ENCODE results near the genes SLC18B1 and EYA4.

GRCh38 chr6:132400216-132400488, 1.1 kb downstream of the MOXD1 start:
- RRBS, result no CpG with 5 or more reads among the region's 7 CpGs

DNA sequence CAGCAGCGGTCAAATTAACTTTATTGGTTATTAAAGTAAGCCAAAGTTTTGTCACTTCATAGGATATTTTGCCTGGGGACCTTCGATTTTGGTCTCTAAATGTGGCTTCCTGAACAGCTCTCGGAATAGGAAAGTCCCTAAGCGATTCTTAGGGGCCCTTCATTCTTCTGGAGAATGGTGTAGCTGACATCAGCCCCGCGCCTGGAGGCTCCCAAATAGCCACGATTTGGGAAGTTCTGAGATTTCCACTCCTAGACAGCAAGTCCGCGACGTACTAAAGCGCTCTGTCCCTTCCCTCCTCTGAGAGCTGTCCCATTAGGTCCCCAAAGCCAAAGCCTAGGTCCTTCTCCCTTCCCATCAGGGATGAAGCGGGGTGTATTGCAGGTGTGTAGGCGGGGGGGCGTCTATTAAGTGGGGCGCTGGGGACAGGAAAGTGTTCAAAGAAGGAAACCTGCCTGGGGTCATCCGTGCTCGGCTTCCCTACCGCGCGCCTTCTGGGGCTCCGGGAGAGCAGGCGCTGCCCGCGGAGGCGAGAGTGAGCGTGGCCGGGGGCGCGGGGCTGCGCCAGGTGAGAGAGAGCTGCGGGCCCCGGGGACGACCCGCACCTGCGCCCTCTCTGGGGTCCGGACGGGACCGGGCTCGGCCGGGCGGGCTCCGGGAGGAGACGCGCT, 651 bp downstream of the MOXD1 start:
- RRBS, result 2% methylated on average over 15 of the region's 44 CpGs

GRCh38 chr6:132460299-132461024, 52.5 kb downstream of the STX7 start:
- RRBS, result no CpG with 5 or more reads among the region's 5 CpGs

- RRBS, result no CpG with 5 or more reads among the region's 5 CpGs
Observed at GRCh38 chr6:132491264-132491717, 21.6 kb downstream of the STX7 start.

- RRBS, result no CpG with 5 or more reads among the region's 6 CpGs
Observed at GRCh38 chr6:132596047-132596521, 6.5 kb upstream of the TAAR5 start.

DNA sequence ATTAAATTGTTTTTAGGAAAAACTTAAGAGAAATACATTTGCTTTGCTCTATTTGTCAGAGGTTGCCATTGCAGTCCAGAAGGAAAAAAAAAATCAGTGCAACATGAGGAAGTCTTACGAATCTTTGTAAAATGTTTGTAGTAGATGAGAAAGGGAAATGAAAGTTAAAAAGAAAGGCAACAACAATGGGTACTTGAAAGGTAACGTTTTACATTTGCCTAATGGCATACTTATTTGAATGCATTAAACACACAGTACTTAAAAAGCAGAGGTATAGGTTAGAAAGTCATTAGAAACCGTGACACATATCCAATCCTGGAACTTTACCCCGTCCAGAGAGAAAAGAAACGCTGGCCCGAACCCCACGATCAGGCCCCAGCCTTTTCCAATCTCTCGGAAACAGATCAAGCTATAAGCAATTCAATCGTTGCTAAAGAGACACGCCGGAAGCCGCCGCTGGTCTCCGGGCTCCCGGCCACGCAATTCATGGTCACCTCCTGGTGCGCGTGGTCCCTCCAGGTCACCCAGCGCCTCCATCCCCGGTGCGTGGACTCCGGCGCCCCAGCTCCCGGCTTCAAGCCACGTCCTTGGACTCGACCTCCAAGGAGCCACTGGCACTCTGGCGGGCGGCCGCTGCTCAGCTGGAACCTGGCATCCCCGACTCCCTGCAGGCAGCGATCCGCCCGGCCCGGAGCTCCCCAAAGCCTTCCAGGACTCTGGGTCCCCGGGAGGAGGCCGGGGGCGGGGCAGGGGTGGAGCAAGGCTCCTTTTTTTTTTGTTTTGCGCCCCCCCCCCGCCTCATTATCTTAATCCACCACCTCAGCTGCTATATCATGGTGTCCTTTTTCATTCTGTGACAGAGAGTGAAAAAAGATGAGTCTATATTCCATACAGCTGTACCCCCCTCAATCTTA, at the start of gene SLC18B1:
TSS of gene SLC18B1 (minus strand) at position 718 of the 914 bp plus-strand sequence.
- RRBS, result 2% methylated on average over 6 of the region's 39 CpGs

GRCh38 chr6:132821426-132821922, 7.1 kb downstream of the RPS12 start:
- RRBS, result no CpG with 5 or more reads among the region's 5 CpGs

- RRBS, result no CpG with 5 or more reads among the region's 6 CpGs
Observed at GRCh38 chr6:132960747-132961065, 146.3 kb downstream of the RPS12 start.

- RRBS, result 2% methylated on average over 42 of the region's 89 CpGs
Observed at GRCh38 chr6:133240444-133241533, at the start of gene EYA4. Gene EYA4, plus strand, starts transcription at chr6:133241357.

- RRBS, result no CpG with 5 or more reads among the region's 14 CpGs
Observed at GRCh38 chr6:133243290-133243763, 2.2 kb downstream of the EYA4 start.

DNA sequence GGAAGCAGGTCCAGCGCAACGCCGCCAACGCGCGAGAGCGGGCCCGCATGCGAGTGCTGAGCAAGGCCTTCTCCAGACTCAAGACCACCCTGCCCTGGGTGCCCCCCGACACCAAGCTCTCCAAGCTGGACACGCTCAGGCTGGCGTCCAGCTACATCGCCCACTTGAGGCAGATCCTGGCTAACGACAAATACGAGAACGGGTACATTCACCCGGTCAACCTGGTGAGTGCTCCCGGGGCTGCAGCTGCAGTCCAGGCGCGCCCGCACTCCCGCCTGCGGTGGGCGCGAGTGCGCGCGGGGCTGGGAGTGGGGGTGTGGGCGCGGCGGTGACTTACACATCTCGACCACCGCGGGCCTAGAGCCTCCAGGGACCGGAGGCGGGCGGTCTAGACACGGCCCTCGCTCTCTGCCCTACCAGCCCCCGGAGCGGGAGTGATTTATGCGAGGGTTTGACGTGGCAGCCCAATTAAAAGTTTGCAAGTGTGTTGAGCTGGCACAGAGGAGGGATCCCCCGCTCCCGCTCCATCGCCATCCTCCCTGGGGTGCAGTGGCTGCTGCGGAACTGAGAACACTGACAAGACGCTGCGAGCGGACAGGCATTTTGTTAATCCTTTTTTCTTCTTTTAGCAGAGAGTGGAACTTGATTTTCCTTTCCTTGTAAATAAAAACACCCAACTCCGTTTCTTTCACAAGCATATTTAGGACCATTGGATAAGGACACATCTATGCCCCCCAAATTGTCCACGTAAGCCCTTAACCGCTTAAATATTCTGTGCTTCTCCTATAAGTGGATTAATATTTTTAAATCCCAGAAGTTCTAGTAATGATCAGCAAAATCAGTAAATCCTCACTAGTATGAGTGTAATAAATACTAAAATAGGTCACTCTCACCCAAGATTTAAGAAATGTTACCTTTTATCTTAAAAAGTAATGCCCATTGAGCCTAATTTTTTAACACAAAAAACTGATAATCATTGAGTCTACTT, 1.0 kb downstream of the TCF21 start:
- RRBS, result 2% methylated on average over 6 of the region's 53 CpGs

- RRBS, result no CpG with 5 or more reads among the region's 4 CpGs
Observed at GRCh38 chr6:133951067-133951687, 1.8 kb upstream of the TBPL1 start.

DNA sequence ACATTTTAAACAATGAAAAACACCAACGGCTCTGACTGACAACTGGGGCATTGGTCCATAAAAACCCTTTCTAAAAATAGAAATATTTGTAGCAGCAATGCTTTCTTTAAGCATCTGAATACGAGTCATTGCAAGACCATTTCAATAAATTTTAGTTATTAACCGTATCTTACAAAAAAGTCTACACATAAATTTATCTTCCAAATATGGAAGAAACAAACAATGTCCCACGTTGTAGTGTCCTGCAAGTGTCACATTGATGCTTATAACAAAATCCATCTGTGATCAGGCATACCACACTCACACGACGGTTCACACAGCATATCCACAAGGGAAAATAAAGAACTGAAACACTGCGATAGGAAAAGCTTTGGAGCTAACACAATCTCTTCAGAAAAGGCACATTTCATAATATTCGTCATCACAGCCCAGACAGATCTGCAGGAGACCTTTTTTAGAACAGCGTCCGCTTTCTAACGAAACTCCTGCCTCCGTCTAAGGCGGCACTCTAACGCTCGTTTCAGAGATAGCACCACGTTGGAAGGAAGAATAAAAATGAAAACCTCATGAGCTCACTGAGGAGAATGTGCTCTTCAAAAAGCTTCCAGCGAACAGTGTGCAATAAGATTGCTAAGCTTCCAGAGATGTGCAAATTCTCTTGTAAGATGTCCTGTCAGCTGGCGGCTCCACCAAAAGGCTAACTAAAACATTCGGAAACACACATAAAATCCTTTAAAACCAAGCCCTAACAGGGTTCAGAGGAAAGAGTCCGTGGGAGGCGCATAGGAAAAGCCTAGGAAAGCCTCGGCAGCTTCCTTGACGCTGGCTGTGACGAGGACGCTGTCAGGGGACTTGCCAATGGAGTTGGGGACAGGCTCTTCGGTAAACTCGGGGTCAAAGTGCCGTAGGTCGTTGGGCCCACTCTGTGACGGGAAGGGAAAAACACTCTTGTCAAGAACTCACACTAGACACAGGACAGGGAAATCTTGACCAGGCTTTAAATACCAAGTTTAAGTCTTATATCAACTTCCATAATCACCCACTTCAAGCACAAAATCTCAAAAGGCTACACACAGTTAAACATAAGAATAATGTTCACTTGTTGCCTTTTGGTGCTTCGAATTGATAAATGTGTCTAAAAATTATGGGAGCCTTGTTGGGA, 117.5 kb upstream of the SLC2A12 start:
- RRBS, result no CpG with 5 or more reads among the region's 31 CpGs

DNA sequence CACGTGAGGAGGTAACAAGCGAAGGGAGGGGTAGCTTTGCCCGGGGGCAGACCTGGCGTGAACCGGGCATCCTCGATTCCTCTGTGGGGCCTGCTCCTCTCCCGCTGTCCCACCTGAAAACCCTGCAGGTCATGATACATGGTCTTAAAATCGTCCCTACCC, 123.5 kb upstream of the SLC2A12 start:
- RRBS, result no CpG with 5 or more reads among the region's 8 CpGs

DNA sequence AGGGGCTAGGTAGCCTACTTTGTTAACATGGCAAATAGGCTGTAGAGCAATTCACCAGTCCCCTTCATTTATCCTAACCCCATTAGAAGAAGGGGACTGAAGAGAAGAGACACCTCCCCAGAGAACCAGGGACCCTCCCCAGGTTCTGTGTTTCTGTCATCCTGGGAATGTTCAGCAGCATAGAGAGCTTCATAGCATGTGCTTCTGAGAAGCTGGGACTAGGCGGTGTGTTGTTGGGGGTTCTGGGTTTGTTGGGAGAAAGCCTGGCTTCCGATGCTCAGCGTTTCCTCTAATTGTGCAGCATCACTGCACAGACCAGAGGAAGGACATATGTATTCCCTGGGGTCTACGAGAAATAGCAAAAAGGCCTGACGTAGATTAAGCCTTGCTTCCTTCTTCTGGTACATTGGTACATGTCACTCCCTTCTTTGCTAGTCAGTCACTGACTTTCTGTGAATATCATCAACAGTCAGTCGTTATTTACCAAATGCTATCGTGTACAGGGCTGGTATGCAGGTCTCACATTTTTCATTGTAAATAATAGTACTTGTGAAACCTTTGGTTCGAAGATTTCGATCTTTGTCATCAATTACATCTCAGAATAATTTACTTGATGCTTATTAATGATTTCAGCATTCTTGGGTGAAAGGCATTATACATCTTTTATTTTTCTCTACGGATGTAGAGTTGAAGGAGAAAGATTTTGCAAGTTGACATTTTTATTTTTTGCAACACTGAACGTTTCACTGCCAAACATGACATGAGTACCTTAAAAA, 97.0 kb upstream of the SGK1 start:
- RRBS, result no CpG with 5 or more reads among the region's 11 CpGs

GRCh38 chr6:134422536-134423364, 104.8 kb upstream of the SGK1 start:
- RRBS, result no CpG with 5 or more reads among the region's 8 CpGs

DNA sequence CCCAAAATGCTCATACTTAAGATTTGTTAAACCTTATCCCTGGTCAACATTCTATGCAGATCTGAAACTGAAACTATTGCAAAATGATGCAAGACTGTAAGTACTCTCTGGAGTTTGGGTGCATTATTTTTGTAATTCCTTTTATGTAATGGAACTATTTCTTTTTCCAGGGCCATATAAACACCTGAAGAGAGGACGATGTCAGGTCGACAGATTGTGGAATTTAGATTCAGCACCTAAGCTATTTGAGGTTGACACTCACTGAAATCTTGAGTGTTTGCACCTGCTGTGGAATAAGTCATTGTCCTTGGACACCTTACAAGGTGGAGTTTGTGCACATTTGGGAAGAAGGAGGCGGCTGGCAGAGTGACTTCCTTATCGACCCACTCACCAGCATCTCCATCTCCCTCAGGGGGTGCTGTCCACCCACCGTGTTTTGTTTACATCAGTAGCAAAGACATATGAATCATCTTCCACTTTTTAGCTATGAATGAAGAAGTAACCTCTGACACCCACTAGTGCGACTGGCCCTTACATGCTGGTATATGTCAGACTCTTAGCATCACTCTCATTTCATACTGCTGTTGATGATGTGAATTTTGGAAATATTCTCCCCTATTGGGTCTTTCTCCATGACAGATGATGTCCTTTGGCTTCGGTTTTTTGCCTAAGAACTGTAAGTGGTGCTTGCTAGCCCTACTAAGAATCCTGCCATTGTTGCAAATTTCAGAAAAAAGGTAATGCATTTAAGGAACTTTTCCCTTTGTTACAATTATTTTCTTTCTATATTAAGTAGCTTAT, 119.4 kb upstream of the SGK1 start:
- RRBS, result no CpG with 5 or more reads among the region's 7 CpGs

DNA sequence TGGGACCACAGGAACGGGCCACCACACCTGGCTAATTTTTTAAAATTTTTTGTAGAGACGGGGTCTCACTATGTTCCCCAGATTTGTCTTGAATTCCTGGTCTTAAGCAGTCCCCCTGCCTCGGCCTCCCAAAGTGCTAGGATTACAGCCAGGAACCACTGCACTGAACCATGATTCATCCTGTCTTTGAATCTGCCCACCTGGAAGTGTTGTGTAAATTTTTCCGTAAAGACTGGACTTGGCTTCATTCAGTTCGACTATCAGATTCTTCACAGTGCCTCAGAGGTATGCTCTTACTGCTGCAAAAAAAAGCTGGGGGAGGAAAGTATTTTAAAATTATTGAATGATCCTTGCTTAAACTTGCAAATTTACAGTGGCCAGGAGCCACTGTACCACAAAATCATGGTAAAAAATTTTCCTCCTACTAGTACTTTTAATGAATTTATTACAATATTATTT, 202.4 kb upstream of the SGK1 start:
- RRBS, result no CpG with 5 or more reads among the region's 5 CpGs

GRCh38 chr6:134539782-134540539, 222.0 kb upstream of the SGK1 start:
- RRBS, result no CpG with 5 or more reads among the region's 10 CpGs

GRCh38 chr6:134640653-134640876, 309.3 kb downstream of the ALDH8A1 start:
- RRBS, result no CpG with 5 or more reads among the region's 2 CpGs